Hair follicular keratinocyte (primary cell): ENCODE data around the genes RAP1B, SLC35E3 and MDM2.

DNA sequence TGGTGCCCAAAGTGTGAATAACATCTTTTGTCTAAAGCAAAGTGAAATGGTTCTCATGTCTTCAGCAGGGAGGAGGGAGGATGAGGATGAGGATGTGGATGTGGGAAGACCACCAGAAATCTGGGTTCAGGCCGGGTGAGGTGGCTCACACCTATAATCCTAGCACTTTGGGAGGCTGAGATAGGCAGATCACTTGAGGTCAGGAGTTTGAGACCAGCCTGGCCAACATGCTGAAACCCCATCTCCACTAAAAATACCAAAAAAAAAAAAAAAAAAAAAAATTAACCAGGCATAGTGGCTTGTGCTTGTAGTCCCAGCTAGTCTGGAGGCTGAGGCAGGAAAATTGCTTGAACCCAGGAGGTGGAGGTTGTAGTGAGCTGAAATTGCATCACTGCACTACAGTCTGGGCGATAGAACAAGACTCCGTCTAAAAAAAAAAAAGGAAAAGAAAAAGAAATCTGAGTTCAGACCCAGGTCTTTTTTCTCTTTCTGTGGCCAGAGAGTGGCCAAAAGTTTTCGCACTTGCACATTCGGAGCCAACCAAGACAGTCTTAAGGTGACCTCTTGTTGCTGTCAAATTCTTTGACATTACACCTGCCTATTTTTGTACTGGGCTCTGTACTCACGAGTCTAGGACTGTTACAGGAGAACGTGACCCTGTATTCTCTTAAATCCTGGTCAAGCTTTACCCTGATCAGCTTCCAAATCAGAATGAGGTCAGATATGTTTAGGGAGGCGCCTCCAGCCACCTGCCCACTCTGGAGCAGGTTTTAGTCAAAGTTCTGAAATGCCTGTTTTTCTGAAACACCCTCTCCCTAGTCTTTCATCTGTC is 47.3 kb downstream of the IRAK3 start:
- RAMPAGE, long total RNA, result no peak

- RAMPAGE, long total RNA, result no peak
Observed at GRCh38 chr12:66303507-66304037, 1.3 kb downstream of the HELB start.

- RAMPAGE, long total RNA, result no peak
Observed at GRCh38 chr12:66874421-66874731, 195.5 kb upstream of the GRIP1 start.

DNA sequence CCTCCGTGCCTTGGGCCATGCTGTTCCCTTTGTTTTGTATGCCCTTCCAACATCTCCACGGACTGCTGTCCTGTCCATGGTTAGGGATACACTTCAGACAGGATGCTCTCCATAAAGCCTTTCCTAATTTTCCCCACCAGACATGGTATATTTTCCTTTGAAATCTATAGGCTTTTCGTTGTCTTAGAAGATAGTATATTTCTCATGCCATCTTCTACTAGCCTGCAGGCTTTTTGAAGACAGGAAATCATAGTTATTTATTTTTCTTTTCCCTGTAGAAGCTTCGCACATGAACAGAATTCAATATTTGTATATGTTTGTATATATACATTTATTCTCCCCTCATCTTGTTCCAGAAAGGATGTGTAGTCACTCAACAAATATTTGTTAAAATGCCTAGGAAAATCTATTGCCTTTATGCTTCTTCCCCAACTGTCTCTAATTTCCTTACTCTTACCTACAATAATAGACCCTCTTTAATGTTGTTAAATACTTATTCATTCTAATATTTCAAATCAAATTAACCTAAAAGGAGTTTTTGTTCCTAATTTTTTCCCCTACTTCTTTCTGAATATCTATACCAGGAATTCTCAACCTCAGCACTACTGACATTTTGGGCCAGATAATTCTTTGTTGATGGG is 237.1 kb upstream of the CAND1 start:
- RAMPAGE, long total RNA, result no peak

- RAMPAGE, long total RNA, result no peak
Observed at GRCh38 chr12:67297351-67297929, 28.3 kb downstream of the CAND1 start.

- RAMPAGE, long total RNA, result no peak
Observed at GRCh38 chr12:67434361-67435480, 165.6 kb downstream of the CAND1 start.

- RAMPAGE, long total RNA, result no peak
Observed at GRCh38 chr12:67456565-67456882, 187.4 kb downstream of the CAND1 start.

DNA sequence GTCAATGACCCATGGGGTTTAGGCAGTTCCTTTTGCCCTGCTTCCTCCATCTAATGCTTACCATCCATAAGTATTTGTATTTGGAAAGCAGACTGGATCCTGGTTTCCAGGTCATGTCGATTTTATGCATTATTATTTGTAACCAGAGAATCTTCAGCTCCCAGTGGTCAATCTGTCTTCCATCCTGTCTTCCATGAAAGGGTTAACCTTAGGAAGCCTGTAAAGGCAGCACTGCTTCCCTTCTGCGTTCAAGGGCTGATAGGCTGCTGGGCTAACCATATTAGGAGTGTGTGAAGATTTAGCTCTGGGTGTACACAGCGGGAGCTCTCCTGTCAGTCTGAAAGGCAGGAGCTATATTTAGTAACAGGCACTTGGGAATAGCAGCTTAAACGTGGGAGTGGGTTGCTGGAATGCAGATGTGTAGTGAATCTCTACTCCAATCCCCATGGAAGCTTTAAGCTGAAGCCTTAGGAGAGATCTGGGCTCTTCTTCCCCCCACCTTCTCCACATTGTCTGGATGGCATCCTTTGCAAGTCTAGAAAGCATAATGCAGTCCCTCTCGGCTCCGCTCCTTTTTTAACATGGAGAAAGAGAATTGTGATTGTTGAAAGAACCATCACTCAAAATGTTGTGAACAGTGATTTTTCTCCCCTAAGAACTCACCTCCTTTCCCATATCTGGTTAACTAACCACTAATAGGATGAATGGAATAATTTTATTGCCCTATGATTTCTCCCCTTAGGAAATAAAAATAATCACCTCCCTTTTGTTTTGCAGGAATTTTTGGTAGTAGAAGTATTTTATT is 124.3 kb downstream of the DYRK2 start:
- RAMPAGE, long total RNA, result no peak

DNA sequence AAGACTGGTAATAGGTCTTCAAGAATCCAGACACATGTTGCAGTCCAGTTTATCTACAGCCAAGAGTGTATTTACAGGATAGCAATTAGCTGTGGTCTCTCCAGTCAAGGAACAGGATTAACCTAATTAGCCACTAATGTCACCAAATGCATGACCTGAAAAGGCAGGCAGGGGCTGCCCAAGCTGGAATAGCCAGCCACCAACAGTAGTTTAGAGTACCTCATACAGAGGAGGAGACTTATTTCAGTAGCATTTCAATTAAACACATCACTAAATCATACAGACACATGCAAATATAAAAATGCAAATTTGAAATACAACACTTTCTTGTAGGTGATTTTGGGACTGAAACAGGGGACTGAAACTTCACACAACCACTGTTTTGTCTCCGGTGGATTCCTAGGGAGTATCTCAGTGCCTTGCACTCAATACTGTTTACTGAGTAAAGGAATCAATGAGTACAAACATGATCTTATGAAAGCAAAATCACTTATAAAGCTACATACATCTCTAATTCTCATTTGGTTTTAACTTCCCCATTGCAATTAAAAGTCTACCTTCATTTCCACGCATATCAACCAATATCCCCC is 170.9 kb downstream of the IFNG start:
- RAMPAGE, long total RNA, result no peak

DNA sequence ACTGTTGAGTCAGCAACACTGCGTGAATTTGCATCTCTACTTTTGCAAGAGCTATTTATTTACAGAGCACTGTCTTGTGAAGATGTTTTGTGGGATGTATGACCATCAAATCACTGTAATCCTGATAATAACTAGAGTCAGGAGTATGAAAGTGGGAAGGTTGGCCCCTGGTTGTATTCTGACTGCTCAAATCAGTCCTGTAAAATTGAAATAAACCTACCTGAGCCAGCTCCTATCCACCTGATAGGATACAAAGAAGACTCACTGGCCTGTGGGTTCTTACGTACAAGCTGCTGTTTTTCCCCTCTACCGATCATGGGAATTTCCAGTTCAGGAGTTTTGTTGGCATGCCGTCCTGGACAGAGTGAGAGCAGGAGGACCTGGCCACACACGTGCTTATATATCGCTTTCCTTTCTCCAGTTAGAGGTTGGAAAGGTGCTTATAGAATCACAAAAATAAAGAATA is 127.4 kb downstream of the IFNG start:
- RAMPAGE, long total RNA, result no peak

- RAMPAGE, long total RNA, result no peak
Observed at GRCh38 chr12:68440120-68440446, 107.9 kb upstream of the MDM1 start.

- RAMPAGE, long total RNA, result start-site peak on the plus strand at chr12:68610894-68610952, 737 and 199 reads in 2 replicates
Observed at GRCh38 chr12:68610308-68611077, at the start of gene RAP1B. TSS of gene RAP1B (plus strand) at chr12:68610899.

DNA sequence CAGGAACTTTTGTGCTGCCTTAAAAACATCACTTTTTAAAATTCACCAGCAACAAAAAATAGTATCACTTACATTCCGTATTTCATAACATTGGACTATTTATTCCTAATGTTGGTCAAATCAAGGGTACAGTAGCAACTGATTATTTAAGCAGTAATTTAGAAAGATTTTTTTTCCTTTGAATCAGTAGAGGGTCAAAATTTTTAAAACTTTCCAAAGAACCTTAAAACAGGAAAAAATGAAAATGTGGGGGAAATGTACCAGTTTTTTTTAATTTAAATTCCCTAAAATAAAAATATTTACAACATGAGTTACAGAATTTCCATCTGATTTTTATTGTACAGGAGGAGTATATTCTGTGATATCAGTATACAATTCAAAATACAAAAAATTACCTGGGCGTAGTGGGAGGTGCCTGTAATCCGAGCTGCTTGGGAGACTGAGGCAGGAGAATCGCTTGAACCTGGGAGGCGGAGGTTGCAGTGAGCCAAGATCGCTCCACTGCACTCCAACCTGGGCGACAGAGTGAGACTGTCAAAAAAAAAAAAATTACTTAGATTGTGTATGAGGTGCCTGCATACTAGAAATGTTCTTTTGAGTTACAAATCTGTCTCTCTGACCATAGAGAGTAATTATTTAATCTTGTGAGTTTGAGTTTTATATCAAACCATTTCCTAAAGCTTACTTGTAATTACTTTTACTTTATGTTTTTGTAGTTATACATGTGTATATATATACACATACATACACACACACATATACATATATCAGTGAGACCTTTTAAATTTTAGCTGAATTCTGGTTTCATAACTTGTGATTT is 4.6 kb downstream of the RAP1B start:
- RAMPAGE, long total RNA, result no peak

GRCh38 chr12:68666425-68667266 is 20.1 kb upstream of the NUP107 start:
- RAMPAGE, long total RNA, result no peak

DNA sequence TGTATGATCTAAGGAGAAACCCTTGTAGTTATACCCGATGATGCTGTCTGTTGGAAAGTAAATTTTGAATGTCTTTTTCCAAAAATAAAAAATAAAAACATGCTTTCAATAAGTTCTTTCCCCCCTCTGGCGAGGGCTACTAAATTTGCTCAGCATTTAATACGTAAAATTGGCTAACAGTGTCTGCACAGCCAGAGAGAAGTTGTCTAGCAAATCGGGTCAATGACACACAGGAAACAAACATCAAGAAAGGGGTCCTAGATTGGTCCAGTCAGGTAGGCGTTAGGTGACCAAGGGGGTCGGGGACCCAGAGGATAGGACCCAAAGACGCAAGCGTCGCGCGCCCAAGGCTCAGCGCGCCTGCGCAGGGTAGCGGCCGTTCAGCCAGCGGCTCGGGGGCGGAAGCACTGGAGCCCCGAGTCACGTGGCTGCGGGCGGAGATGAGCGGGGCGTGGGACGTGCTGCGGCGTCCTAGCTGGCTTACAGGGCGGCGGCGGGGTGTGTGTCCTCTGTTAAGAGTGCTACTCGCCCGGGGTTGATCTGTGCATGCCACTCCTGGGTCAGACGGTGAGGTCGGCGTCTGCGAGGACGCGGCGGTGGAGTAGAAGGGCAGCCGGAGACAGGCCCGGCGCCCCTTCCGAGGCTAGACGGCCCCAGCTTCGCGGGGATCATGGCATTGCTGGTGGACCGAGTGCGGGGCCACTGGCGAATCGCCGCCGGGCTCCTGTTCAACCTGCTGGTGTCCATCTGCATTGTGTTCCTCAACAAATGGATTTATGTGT is at the start of gene SLC35E3:
SLC35E3 (plus strand) TSS at position 469 of the 782 bp plus-strand sequence.
- RAMPAGE, long total RNA, result no peak

DNA sequence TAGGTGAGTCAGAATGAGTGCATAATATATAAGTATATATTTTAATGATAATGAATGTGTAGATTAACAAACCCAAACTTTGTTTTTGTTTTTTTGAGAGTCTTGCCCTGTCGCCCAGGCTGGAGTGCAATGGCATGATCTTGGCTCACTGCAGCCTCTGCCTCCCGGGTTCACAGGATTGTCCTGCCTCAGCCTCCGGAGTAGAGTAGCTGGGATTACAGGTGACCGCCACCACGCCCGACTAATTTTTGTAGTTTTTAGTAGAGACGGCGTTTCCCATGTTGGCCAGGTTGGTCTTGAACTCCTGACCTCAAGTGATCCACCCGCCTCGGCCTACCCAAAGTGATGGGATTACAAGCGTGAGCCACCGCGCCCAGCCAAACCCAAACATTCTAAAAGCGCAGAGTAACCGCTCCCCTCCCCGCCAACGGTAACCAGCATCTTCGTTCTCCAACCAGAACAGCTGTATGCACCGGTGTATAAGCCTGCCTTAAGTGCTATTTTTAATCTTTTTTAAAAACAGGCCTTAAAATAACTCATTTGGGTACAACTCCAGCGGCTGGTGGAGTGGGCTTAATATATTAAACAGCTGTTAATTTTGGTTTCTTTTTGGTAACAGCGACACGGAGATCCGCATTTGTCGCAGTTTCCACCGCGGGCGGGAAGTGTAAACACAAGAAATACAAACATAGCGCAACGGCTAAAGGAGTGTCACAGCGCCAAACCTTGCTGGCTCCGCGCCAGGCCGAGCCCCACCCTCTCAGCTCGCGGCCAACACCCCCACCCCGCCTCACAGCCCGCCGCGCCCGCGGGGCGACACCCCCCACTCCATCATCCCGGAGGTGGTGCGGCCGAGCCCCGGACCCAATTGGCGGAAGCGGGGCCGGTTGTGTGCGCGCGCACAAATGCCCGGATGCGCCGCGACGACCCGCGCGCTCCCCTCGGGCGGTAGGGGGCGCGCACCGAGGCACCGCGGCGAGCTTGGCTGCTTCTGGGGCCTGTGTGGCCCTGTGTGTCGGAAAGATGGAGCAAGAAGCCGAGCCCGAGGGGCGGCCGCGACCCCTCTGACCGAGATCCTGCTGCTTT is at the start of gene MDM2:
MDM2 (plus strand) TSS at position 954 of the 1,086 bp plus-strand sequence.
- RAMPAGE, long total RNA, result no peak

- RAMPAGE, long total RNA, result no peak
Observed at GRCh38 chr12:68917087-68917841, 15.7 kb downstream of the CPM start.

DNA sequence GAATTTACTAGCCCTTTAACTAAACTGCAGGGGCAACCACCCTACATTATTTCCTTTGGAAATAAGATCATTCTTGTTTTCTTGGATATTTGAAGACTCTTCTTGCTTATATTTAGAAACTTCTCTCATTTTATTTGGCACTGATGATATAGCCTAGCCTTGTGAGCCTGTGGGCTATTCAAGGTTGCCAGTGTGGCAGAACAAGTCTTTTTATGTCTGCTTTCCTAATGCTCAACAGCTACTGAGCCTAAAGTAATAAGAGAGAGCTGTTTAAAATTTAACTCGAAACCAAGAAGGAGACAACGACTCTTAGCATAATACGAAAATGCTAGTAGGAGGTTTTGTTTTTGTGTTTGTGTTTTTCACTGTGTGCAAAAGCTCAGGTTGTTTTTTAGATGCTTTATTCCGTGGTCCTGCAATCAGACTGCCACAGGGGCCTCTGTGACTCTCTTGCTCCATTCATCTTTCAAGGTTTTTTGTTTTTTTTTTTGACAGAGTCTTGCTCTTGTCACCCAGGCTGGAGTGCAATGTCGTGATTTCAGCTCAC is 104.1 kb upstream of the CPM start:
- RAMPAGE, long total RNA, result no peak

DNA sequence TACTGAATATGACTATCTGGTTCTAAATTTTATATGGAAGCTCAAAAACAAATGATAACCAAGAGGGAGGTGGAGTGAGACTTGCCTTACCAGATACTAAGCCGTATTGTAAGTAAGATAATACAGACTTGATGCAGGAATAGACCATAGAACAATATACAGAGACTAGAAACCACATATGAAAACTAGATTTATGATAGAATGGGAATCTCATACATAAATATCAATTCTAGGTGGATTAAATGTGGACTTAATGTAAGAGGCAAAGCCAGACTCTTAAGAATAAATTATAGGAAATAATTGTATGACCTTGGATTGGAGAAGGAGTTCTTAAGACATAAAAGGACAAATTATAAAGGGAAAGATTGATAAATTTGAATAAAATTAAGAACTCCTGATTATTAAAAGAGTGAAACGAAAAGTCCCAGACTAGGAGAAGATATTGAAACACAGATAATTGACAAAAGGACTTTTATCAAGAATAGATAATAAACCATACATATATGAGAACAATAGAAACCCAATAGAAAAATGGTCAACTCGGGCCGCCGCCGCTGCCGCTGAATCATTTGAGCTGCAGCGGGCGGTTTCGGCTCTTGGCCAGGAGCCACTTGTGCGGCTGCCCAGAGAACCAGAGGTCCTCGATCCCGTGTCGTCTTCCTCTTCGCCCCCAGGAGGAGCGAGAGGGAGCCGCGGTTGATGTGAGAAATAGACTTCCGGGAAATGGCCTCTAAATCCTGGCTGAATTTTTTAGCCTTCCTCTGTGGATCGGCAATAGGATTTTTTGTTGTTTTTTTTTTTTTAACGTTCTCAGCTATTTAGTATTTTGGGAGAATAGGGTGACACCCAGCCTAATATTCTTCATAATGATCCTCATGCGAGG is 44.5 kb downstream of the CPSF6 start:
- RAMPAGE, long total RNA, result no peak

- RAMPAGE, long total RNA, result no peak
Observed at GRCh38 chr12:69420622-69420999, 49.6 kb upstream of the FRS2 start.